Pericardium (tissue), 1 donor: Measurements from ENCODE around the genes OSBPL9 and KTI12.

- RRBS, result no CpG with 5 or more reads among the region's 3 CpGs
Measured at GRCh38 chr1:50979082-50979530, 9.1 kb downstream of the CDKN2C start.

GRCh38 chr1:50981720-50982098 lies 11.7 kb downstream of the CDKN2C start:
- RRBS, result no CpG with 5 or more reads among the region's 1 CpG

DNA sequence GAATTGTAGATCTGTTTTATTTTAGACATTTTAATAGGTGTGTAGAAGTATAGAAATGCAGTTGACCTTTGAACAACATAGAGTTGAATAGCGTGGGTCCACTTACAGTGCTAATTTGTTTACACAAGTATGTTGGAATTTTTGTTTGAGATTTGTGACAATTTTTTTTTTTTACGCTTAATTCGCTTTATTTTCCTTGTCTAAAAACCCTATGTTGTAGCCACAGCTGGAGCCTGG lies 14.2 kb downstream of the RNF11 start:
- RRBS, result no CpG with 5 or more reads among the region's 3 CpGs

DNA sequence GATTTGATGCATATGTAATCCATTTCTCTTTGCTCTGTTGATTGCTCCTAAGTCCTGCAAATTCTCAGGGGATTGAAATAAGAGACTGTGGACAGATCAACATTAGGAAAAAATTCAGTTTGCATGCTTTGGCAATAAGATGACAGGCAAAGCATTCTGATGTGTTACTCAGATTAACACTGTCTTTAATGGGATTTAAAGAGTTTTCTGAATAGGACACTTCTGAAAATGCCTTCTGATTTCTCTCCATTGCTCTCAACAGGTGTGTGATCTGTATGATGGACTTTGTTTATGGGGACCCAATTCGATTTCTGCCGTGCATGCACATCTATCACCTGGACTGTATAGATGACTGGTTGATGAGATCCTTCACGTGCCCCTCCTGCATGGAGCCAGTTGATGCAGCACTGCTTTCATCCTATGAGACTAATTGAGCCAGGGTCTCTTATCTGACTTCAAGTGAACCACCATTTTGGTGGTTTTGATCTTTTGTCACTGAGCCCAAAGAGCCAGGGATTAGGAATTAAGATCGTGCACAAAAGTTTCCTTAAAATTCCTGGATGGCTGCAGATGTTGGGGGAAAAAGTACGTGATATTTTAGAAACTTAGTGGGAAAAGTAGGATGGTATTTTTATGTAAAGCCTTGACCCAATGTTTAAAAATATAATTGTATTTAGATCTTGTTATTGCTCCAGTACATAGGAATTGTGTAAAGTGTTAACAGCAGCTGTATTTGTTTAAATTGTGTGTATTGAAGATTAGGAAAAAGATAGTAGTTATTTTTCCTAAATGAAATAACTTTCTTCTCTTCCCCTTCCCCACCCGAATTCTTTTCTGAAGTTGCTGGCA lies 35.0 kb downstream of the RNF11 start:
- RRBS, result no CpG with 5 or more reads among the region's 6 CpGs

GRCh38 chr1:51344257-51345482 lies 14.3 kb upstream of the TTC39A start:
- RRBS, result 7% methylated on average over 23 of the region's 75 CpGs

DNA sequence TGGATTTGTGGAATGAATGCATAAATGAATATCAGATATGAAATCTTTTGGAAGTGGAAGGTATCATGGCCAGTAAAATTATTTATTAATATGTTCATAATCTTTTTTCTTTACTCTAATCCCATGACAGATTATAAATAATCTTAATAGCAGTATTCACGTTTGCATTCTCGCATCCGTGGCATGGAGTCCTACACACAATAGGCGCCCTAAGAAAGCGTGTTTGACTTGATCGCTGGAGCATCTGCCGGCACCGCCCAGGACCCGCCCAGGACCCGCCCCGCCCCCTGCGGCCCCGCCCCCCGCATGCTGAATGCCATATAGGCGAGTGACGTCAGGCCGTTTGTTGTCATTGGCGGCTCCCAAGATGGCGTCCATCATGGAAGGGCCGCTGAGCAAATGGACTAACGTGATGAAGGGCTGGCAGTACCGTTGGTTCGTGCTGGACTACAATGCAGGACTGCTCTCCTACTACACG lies at the start of gene OSBPL9:
OSBPL9 (plus strand) TSS at position 349 of the 478 bp plus-strand sequence.
- RRBS, result no CpG with 5 or more reads among the region's 24 CpGs

GRCh38 chr1:51687475-51687973 lies 70.6 kb downstream of the OSBPL9 start:
- RRBS, result no CpG with 5 or more reads among the region's 3 CpGs

GRCh38 chr1:51729729-51730556 lies 113.1 kb downstream of the OSBPL9 start:
- RRBS, result 4% methylated on average over 22 of the region's 39 CpGs

DNA sequence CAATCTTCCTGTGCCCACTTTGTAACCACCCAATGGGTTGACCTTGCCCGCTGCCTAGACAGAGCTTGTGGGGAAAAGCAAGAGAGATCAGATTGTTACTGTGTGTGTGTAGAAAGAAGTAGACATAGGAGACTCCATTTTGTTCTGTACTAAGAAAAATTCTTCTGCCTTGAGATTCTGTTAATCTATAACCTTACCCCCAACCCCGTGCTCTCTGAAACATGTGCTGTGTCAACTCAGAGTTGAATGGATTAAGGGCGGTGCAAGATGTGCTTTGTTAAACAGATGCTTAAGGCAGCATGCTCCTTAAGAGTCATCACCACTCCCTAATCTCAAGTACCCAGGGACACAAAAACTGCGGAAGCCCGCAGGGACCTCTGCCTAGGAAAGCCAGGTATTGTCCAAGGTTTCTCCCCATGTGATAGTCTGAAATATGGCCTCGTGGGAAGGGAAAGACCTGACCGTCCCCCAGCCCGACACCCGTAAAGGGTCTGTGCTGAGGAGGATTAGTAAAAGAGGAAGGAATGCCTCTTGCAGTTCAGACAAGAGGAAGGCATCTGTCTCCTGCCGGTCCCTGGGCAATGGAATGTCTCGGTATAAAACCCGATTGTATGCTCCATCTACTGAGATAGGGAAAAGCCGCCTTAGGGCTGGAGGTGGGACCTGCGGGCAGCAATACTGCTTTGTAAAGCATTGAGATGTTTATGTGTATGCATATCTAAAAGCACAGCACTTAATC lies 15.8 kb upstream of the RAB3B start:
- RRBS, result no CpG with 5 or more reads among the region's 14 CpGs

DNA sequence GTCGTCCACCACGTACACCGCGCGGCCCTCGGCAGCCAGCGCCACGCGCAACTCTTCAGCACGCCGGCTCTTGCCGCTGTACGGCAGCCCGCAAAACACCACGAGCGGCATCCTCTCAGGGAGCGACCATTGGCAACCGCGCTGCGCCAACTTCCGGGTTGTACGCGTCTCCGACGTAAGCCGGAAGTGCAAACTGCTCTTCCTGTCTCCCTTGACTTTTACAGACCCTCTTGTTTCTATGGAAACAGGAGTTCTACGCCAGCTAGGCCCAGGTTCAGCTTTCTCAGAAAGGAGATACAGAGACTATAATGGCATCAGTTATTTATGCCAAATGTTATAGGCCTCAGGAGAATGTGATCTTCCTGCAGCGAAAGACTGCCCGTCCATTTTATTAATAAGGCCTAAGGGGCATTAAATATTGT lies at the start of gene KTI12:
KTI12 (minus strand) TSS at position 160 of the 422 bp plus-strand sequence.
- RRBS, result 1% methylated on average over 9 of the region's 29 CpGs

DNA sequence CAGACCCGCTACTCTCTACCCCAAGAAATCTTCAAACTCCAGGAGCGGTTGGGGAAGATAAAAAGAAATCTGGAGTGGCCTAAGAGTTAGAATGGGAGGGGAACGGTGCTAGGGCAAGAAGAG lies 312 bp downstream of the TXNDC12 start:
- RRBS, result no CpG with 5 or more reads among the region's 3 CpGs

DNA sequence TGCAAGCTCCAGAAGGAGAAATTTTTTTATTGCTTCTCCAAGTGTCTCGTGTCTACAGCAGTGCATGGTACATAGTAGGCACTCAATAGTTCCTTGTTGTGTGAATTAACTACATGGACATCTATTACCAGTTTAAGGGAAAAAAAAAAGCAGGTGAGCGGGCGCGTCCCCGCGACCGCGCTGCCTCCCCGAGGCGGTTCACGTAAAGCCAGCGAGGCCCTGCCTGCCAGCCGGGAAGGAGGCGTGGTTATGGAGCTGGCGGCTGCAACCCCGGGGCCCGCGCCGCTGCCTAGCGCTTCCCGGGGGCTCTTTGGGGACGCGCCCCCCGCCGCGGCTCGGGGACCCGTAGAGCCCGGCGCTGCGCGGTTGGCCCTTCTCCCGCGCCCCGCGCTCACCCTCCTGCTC lies 2.3 kb upstream of the CC2D1B start:
- RRBS, result under 1% methylated on average over 9 of the region's 36 CpGs

DNA sequence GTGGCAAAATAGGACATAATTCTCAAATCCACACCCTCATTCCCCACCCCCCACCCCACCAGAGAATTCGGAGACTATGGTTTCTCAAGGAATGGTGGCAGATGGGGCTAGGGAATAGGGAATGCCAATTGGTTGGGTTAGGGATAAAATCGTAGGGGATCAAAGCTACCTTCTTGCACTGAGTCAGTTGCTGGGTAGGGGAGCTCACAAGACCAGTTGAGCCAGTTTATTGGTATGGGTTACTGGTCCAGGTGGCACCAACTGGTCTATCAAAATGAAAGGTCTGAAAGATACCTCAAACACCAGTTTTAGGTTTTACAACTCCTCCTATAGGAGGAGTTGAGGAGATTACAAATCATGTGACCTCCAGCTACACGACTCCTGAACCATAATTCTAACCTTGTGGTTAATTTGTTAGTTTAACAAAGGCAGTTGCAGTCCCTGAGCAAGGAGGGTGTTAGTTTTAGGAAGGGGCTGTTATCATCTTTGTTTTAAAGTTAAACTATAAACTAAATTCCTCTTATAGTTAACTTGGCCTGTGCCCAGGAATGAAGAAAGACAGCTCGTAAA lies 2.4 kb downstream of the SHISAL2A start:
- RRBS, result no CpG with 5 or more reads among the region's 4 CpGs

GRCh38 chr1:52637478-52637961 lies 4.6 kb downstream of the SHISAL2A start:
- RRBS, result no CpG with 5 or more reads among the region's 6 CpGs

GRCh38 chr1:52726994-52727551 lies 820 bp downstream of the ZYG11B start:
- RRBS, result no CpG with 5 or more reads among the region's 15 CpGs

GRCh38 chr1:52740142-52740400 lies 13.8 kb downstream of the ZYG11B start:
- RRBS, result no CpG with 5 or more reads among the region's 1 CpG

DNA sequence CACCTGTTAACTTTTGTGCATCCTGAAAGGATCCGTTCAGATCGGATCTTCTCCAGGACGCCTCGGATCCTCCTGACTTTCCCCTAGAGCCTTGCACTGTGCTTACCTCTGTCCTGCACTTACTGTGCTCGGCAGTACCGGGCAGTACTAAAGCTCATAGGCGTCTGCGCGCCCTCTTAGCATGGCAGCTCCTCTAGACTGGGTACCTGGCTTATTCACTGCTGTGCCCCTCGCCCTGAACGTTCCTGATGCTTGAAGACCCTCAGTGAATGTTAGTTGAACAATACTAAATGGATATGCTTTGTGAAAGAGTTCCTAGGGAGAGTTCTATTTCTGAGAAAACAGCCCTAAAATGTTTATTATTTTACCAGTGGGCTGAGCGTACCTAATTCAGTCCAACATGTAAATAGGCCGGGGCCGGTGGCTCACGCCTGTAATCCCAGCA lies 1.0 kb downstream of the SCP2 start:
- RRBS, result no CpG with 5 or more reads among the region's 15 CpGs

DNA sequence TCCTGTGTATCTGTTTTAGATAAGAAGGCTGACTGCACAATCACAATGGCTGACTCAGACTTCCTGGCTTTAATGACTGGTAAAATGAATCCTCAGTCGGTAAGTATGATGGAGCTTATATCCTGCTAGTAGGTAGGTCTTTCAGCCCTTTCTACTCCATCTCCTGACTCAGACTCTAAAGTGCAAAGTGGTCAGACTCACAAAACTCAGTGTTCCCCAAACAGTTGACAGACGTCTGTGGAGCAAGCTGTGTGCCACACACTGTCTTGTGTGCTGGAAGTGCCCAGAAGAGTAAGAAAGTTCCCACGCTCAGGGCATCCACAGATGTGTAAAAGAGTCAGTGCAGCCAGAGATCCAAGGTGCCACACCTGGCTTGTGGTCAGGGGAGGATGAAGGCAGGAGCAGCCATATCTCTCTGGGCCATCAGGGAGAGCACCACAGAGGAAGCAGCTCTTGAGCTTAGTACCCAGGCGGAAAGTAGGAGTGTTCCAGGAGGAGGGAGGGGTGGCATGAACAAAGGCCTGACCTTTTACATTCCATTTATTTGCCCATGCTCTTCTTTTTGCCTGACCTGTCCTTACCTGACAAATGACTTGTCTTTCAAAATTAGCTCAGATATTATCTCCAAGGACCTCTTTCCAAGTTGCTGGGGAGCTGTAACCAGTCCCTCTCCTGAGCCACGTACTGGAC lies 14.0 kb upstream of the PODN start:
- RRBS, result no CpG with 5 or more reads among the region's 5 CpGs